Temporal lobe (tissue), 2 donors: ENCODE measurements around a stretch of chr16.

DNA sequence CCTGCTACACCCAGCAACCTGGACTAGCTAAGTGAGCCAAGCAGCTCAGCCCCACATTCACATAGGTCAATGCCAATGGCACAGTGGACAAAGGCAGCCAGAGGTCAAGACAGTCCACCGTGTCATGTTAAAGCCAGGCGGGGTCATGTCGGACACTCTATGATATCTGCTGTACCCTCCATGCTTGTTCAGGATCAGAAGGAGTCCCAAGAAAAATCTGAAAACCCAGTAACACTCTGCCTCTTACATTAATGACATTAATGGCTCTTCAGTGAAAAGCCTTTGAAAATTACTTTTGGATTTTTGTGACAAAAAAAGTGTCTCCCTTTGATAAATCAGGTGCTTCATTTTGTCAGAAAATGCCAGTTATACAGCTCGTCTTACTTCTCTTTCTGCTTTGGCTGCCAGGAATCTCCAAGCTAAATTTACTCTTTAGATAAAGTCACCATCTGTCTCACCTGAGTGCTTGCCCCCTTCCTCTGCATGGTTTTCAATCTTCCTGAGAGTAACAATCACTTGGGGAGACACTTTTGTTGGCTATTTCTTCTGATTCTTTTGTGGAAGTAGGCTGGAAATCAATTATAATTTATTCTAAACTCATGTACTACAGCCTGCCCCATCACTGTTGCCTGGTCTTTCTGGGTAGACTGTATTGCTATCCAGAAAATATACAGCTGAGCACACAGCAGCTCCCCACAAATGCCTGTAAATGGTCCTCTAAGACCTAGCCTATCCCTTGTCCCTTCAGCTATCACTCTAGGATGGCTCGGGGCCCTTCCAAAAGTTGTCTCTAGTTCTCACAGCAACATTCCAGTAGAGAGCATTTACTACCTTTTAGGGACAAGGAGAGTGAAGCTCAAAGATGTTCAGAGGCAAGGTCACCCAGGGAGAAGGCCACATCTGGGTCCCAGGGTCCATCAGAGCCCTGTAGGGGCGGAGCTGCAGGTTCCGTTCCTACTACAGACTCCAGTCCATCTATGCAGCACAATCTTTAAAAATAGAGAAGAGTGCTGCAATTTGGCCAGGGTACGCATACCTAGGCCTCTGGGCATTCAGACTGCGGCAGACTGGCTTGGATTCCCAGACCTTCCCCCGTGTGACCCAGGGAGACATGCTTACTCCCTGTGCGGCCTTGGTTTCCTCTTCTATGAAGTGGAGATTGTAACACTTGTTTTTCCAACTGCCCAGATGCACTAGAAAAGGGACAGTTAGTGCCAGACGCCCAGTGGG is 3.0 kb downstream of the SLC12A4 start:
- RAMPAGE, long total RNA, result no peak

GRCh38 chr16:67987227-67988138 is 7.2 kb upstream of the DPEP3 start:
- RAMPAGE, long total RNA, result no peak

- RAMPAGE, long total RNA, result no peak
Measured at GRCh38 chr16:68023792-68024084, 654 bp downstream of the DUS2 start.

DNA sequence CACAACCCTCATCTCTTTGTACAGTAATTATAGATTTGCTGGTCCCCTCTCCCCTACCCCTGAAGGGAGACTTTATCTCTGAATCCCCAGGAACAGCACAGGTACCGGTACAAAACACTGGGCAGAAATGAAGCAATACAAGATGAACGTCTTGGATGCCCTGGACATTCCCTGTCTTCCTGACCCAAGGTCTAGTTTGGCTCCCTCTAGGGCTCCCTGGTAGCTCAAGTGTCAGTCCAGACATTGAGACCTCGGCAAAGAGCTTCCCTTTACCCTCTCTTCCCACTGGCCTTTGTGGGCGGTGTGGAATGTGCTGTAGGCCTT is 1.4 kb upstream of the NFATC3 start:
- RAMPAGE, long total RNA, result no peak

DNA sequence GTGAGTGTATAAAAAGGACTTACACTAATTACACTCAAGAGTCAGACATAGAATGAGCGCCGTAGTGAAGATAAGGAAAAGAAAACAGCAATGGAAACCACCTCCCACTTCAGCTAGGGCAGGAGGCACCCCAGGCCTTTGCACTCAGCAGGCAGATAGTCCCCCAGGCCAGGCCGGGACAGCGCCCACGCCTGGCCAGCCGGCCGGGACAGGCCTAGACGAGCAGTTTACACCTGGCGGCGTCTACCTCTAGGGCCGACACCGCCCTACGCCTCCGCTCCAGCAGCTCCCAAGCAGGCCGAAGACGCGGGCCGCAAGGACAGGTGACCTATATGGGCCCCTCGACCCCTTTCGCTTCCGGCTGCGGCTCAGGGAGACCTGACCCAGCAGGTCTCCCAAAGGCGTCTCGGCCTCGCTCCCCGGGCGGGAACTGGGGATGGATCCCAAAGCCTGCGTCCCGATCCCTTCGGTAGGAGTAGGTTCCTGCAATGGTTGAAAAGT is 943 bp downstream of the ESRP2 start:
- RAMPAGE, long total RNA, result no peak

DNA sequence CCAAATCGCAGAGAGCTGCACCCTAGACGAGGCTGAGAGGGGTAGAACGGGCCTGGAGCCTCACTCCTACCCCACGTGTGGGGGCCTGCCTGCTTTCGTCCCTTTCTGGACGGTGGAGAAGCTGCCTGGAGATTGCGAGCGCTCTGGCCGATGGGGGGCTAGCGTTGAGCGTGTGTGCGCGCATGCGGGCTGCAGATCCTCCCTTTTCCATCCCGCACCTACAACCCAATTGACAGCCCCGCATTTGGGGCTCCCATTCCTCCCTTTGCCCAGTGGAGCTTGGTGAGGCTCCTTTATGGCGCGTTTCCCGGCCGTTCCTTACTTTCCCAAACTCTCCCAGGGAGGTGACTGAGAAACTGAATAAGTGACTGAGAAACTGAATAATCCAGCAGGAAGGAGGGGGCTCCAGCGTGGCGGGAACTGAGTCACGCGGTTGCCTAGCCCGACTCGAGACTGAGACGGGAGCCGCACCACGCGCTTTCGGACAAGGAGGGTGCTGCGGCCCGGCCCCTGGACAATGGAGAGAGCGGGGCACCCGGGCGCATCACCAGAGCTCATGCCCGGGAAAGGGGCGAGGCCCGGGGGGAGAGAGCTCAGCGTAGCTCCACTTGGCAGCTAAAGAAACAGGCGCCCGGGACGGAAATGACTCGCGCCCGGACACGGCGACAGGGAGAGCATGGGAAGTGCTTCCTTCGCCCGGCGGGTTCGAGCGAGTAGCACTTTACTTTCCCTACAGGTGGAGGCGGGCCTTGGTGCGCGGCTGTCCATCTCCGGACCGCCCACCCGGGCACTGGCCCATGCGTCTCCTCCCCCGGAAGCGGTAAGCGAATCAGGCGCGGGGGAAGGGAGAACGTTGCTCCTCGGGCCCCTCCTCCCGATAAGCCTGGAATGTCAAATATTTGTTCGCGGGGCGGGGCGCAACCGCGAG is 1.2 kb upstream of the ESRP2 start:
- RAMPAGE, long total RNA, result no peak

DNA sequence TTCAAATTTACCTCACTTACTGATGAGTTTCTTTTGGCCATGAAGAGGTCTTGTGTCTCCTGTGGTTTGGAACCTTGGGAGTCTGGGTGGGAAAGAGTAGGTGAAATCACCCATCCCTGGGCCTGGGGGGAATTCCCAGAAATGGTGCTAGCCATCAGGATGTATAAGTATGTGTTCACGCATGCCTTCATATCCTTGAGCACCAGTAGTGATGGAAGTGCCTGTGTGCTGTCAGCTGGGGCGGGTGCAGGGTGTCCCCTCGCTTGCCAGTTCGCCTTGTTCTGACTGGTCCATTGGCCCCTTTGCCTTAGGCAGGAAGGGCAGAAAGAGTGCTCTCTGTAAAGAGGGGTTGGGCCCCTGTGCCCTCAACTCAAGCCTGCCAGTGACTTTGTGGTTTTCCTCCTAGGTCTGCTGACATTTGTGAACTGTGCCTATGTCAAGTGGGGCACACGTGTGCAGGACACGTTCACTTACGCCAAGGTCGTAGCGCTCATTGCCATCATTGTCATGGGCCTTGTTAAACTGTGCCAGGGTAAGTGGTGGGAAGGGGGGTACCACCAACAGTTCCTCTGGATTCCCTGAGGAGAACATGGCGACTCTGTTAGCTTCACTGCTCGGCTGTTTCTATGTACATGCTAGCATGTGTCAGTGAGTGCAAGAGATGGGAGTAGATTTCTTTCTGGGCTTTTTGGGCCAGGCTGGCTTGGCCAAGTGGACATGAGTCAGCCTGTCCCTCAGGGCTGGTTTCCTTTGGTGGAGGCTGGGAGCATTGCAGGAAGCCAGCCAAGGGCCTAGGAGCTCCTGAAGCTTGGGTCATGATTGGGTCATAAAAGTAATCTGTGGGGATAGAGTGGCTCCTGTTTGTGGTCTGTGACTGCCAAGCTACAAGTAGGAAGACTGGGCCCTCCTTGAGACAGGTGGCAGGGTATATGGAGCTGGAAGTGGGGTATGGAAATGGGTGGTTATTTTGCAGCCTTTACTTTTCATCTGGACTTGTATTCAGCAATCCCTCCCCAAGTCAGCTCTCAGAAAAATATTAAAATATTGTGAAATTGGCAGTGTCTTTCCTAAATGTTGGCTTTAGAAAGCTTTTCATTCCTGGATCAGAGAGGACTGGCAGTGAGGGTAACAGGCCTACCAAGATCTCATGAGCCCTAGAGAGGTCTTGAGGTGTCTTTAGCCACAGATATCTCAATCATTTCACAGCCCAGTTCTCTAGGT is 23.0 kb downstream of the SLC7A6OS start:
- RAMPAGE, long total RNA, result no peak

- RAMPAGE, long total RNA, result no peak
Measured at GRCh38 chr16:68332224-68333007, 21.6 kb downstream of the PRMT7 start.

DNA sequence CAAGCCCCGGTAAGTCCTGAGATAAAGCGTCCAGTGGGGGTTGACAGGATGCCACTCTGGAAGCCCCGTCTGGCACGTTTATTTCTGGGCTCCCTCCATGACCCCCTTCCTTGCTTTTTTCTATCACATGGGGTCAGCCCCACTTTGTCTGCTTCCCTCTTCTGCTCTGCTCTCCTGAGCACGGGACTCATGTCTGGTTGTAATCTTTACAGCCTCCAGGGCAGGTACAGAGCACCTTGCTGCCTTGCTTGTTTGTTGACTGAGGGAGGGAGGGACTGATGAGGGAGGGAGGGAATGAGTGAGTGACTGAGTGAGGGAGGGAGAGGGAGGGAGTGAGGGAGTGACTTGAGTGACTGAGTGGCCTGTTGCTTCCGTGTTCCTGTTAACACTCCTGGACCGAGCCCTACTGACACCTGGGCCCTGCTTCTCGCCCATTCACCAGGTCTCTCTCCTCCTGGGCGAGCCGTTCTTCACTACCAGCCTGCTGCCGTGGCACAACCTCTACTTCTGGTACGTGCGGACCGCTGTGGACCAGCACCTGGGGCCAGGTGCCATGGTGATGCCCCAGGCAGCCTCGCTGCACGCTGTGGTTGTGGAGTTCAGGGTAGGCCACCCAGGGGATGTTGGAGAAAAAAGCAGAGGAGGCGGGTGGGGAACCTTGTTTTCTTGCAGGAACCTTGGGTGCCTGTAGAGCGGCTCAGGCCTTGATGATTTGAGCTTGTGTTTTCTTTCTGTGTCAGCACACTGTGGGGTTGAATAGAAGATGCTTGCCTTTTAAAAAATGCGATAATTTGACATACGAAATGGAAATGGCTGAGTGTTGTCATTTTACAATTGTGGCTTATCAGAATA is 41.2 kb downstream of the PRMT7 start:
- RAMPAGE, long total RNA, result no peak

- RAMPAGE, long total RNA, result no peak
Measured at GRCh38 chr16:68470387-68471152, 22.3 kb upstream of the SMPD3 start.

GRCh38 chr16:68486496-68487398 is 38.4 kb upstream of the SMPD3 start:
- RAMPAGE, long total RNA, result no peak

GRCh38 chr16:68543739-68543978 is 4.6 kb downstream of the ZFP90 start:
- RAMPAGE, long total RNA, result no peak

DNA sequence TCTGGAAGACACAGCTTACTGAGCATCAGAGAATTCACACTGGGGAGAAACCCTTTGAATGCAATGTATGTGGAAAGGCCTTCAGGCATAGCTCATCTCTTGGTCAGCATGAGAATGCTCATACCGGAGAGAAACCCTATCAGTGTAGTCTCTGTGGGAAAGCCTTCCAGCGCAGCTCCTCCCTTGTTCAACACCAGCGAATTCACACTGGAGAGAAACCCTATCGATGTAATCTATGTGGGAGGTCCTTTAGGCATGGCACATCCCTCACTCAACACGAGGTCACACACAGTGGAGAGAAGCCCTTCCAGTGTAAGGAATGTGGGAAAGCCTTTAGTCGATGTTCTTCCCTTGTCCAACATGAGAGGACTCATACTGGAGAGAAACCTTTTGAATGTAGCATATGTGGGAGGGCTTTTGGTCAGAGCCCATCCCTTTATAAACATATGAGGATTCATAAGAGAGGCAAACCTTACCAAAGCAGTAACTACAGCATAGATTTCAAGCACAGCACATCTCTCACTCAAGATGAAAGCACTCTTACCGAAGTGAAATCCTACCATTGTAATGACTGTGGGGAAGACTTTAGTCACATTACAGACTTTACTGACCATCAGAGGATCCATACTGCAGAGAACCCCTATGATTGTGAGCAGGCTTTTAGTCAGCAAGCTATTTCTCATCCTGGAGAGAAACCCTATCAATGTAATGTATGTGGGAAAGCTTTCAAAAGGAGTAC is 24.7 kb downstream of the ZFP90 start:
- RAMPAGE, long total RNA, result no peak

DNA sequence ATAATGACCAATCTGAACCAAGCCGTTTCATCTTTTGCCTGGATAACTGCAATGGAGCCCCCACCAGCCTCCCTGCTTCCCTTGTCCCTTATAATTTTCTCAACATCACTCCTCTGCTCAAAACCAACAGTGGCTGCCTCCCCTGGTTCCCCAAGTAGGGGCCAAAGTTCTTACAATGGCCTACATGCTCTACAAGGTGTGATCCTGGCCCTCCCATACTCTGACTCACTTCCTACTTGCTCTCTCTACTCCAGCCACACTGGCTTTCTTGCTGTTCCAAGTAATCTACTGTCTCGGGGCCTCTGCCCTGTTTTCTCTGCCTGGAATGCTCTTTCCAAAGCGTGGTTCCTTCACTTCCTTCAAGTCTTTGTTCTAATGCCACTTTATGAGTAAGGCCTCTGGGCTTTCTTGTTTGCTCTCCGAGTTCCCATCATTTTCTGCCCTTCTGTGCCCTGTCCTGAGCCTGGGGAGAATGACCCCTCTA is 4.2 kb upstream of the CDH3 start:
- RAMPAGE, long total RNA, result no peak

DNA sequence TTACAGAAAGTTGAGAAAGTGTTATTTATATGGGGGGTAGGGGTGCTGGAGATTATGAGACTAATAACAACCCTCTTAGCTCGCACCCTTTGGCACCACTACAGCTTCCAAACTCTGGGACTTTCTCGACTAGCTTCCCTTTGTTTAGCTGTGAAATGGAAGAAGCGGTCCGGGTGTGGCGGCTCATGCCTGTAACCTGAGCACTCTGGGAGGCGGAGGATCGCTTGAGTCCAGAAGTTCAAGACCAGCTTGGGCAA is 904 bp upstream of the CDH3 start:
- RAMPAGE, long total RNA, result no peak

DNA sequence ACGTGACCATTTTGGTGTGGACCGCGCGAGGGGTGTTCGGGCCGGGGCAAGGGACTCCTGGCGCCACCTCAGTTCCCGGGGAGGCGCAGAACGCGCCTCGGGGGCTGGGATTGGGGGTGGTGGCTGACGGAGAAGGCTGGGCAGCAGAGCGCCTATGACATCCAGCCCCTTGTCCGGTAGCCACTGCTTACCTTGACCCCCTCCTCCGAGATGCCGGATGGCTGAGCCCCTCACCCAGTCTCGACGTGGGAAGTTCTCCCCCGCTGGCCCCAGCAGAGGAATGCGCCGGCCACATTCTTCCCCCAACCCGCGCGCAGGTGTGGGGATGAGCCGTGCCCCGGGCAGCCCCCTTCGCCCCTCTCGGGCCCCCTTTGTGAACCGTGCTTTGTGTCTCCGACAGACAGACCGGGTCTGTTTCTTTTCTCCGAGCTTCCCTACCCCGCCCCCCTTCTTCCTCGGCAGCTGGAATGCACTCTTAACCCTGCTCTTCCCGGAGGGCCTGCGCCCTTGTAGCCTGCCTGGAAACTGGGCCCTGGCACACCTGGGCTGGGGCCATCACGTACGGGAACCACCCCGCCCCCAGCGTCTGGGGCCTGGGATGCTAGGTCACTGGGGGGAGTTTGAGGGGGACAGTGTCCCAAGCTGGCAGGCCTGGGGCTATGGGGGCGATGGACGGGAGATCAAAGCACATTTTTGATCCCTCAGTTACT is 834 bp downstream of the CDH3 start:
- RAMPAGE, long total RNA, result no peak

DNA sequence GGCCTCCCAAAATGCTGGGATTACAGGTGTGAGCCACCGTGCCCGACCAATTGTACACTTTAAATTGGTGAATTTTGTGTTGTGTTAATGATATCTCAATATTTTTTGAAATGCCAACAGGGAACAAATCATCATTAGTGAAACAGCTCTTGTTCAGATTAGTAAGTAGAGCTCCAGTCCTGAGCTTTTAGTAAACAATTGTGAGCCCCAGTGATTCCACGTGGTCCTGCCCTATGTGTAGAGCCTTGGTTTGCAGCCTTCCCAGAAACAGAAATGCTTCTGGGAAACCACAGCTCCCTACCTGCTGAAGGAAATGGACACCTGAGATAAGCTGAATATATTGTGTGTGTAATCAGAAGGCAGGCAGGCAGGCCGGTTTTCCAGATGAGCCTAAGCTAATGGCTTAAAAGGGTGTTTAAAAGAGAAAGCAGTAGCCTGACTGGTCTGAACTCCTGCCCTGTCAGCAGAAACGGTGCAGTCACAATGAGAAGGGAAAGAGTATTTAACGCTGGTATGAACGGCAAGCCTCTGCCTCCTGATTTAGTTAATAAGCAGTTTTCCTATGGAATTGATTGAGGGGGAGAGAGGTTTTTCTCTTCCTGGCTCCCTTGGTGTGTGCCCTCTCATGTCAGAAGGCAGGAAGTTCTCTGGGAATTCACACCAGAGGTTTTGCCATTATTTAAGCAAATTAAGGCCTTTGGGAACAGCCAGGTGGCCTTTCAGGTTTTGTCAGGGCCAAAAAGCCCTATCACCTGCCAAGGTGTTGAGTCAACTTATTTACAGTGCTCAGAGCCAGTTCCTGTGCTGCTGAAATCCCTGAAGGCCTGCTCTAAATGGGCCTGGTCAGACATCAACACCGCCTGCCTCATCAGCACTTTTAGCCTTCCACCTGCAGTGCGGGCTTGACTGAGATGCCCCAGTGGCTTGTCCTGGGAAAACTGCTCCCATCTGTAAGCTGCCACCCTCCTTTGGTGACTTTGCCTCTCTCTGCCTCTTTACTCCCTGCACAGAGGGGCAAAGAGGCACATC is 41.5 kb downstream of the CDH1 start:
- RAMPAGE, long total RNA, result no peak

- RAMPAGE, long total RNA, result no peak
Measured at GRCh38 chr16:68823159-68824005, 19.9 kb upstream of the TANGO6 start.

DNA sequence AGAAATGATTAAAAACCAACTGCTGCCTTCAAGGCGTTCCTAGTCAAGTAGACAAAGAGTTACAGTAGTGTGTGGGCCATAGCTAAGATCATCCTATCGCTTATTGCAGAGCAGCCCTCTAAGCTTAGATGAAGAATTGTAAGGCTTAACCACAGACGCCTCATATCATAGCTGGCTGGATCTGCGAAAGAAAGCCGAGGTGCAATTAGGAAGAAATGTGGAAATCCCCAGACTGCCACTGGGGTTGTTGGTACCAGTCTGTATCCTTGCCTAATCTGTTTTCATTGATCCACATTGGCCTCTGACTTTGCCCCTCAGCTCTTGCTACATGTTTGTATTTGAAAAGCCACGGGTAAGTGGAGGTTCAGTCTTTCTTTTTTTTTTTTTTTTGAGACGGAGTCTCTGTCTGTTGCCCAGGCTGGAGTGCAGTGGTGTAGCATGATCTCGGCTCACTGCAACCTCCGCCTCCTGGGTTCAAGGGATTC is 48.8 kb downstream of the TANGO6 start:
- RAMPAGE, long total RNA, result no peak

DNA sequence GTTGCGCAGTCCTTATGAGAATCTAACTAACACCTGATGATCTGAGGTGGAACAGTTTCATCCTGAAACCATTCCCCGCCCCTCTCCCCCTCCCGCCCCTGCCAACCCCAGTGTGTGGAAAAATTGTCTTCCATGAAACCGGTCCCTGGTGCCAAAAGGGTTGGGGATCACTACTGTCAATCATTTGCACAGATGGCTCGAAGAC is 72.9 kb downstream of the TANGO6 start:
- RAMPAGE, long total RNA, result no peak